Gastroesophageal sphincter (tissue), 4 donors: Measurements from ENCODE around the genes HAX1 and CKS1B.

GRCh38 chr1:153848276-153848784, 73.1 kb downstream of the SLC27A3 start:
- PRO-cap = no peak
- RAMPAGE, long total RNA, 4 experiments = start-site peak on the minus strand in 1 of 4 experiments, at chr1:153848575-153848741 at its widest, 7 reads per replicate

- PRO-cap = no peak
- RAMPAGE, long total RNA, 4 experiments = no peak in any of the 4 experiments
Observed at GRCh38 chr1:153941148-153941641, 5.3 kb downstream of the DENND4B start.

DNA sequence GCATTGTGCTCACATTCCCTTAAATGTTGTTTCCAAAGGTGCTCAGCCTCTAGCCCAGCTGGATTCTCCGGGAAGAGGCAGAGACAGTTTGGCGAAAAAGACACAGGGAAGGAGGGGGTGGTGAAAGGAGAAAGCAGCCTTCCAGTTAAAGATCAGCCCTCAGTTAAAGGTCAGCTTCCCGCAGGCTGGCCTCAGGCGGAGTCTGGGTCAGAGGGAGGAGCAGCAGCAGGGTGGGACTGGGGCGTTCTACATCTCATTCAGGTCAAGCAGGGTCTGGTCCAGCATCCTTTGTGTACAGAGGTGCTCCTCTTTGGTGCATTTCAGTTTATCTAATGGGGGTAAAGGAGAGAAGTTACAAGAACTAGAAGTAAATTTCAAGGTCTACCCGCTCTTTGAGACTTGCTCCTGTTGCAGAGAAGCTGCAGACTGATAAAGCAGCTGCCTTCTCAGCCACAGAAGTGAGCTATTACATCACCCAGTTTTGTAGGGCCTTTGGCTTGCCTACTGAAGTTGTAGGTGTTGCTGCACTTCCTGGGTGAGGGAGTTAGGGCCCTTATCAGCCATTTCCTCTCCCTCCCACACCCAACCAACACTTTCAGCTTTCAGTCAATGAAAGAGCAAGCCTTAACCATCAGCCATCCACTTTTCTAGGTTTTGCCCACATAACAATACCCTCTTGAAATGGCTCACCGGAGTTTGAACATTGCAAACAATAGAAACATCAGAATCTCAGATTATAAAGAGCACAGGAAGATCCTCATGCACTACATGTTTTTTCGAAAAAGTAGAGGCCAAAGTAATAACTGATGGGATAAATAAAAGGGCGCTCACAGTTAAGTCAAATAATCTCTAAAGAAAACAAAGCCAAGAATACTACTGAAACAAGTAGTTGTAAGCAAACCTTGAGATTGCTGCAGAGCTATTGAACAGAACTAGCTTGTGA, 34.2 kb downstream of the TPM3 start:
- PRO-cap = no peak
- RAMPAGE, long total RNA, 4 experiments = no peak in any of the 4 experiments

DNA sequence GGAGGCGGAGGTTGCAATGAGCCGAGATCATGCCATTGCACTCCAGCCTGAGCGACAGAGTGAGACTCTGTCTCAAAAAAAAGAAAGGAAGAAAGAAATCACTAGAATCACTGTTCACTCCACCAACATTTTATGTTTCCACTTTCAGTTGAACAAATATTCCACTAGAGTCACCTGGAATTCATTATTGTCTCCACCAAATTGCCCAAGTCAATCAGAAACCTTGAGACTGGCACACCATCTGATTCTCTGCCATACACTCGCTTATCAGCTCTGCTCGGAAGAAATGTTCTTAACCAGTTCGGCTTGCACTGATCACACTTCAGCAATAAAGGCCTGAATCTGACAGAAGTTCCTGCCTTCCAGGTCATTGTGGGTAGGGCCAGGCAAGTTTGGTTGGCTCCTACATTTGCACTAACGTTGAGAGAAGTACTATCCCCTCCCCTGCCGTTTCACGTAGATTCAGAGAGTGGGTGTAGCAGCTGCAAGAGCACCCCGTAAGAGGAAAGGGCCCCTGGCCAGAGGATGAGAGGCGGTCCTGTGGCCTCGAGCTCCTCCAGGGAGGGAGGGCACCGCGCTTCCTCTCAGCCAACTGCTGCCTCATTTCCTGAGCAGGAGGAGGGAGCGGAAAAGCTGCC, 9.9 kb downstream of the TPM3 start:
- PRO-cap = bidirectional peak, plus-strand start at position 610 of the sequence, minus-strand start at position 475 of the sequence
- RAMPAGE, long total RNA, 4 experiments = no peak in any of the 4 experiments

DNA sequence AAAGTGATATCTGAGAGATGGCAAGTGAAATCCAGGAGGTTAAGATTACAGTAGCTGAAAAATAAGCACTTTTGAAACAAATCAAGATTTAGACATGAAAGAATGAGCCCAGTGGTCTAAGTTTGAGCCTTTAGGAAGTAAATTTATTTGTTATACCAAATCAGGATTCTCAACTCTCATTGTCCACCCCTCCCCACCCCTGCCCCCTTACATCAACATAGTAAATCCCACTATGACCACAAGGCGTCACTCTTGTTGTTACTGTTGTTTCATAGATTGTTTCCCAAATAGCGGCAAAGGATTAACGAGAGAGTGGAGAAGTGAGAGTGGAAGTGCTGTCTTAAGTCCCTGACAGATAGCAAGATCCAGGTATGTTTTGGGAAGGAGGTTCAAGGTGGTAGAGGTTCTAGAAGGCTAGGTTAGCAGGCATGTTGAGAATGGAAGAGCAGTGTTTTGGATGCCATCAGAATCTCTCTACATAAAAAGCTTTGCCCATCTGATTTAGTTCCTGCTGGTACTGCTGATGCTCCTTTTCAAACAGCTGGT, 7.1 kb downstream of the CFAP141 start:
- PRO-cap = no peak
- RAMPAGE, long total RNA, 4 experiments = no peak in any of the 4 experiments

DNA sequence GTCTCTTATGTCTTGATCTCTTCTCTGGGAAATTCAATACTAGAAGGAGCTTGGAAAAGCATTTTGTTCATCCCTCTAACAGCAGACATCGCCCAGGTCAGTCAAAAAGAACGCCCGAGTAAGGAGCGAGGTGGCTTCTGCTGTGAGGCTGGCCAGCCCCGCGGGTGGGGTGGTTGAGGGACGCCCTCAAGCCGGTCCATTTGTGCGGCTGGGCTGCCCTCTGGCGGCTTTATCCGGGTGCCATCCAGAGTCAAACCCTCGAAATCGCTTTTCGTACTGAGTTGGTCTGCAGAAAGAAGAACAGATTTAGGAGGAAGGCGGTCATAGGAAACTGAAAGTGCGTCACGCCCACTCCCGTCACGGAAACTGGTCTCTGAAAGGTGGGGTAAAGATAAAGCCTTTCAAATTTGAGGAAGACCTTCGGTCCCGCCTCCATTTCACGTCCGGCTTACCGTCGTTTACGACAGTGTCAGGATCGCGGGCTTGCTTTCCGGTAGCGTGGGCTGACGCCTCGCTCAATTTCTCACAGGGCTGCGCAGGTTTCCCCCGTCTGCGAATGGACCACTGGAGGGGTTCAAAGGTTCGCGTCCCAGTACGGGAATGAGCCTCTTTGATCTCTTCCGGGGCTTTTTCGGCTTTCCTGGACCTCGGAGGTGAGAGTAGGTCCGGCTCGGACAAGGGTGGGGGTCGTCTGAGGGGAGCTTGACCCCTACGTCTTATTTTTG, at the start of gene HAX1:
HAX1 (plus strand) TSS at position 506 of the 725 bp plus-strand sequence.
- PRO-cap = bidirectional peak, plus-strand start at position 506 of the sequence, minus-strand start at position 295 of the sequence
- RAMPAGE, long total RNA, 4 experiments = start-site peak on the plus strand in 4 of 4 experiments, centred at positions 509 to 515 of the sequence, 284 to 970 reads per replicate

DNA sequence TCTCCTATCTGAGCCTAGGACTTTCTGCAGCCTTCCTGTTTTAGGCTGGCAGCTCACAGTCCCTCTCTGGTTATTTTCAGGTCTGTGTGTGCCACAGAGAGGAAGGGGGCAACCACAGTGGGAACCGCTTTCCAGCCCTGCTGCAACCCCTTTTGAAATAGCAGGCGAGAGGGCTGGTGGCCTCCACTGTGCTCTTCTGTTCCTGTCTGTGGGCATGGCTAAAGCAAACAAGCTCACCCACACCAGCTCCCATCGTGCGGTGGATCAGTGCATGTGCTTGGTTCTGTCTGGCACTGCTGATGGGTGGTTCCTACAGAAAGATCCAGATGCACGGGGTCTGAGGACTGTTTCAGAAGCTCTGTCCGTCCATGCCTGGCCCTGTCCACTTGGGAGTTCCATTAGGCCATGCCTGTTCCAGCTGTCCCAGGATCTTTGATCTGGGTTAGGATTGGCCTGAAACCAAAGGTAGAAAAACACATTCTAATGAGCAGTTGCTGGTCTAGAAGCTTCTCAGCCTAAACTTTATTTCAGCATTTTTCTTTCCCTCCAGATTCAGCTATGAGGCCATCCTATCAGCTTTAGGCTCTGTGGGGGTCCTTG, 1.5 kb upstream of the IL6R start:
- PRO-cap = no peak
- RAMPAGE, long total RNA, 4 experiments = no peak in any of the 4 experiments

DNA sequence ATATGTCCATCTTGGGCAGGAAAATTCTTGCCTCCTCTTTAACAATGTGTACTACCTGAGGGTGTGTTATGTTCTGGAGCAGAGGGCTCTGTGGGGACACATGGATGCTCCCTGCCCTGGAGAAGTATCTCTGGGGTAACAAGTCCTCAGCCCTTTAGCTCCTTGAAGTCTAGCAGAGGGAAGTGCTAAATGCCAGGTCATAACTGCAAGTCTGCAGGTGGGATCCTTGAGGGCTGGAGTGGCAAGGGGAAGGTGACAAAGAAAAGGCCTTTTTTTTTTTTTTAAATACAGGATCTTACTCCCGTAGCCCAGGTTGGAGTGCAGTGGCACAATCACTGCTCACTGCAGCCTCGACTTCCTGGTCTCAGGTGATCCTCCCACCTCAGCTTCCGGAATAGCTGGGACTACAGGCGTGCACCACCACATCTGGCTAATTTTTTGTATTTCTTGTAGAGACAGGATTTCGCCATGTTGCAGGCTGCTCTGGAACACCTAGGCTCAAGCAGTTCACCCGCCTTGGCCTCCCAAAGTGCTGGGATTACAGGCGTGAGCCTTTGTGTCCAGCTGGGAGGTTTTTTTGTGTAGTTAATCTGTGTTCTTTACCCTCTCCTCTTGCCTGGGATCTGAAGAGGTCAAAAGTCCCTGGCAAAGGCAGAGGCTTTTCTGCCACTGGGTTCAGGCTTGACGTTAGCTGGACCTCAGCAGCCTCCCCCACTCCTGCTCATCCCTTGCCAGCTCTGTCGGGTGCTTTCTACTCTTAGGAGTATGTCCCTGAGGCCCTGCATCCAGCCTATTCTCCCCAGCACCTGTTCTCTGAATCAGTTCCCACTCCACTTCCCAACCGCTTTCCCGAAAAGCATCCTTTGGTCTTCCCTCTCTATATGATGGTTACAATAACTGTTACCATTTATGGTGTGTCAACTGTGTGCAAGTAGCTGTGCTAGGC, 5.1 kb downstream of the IL6R start:
- PRO-cap = no peak
- RAMPAGE, long total RNA, 4 experiments = no peak in any of the 4 experiments

GRCh38 chr1:154414223-154415163, 9.3 kb downstream of the IL6R start:
- PRO-cap = no peak
- RAMPAGE, long total RNA, 4 experiments = no peak in any of the 4 experiments

DNA sequence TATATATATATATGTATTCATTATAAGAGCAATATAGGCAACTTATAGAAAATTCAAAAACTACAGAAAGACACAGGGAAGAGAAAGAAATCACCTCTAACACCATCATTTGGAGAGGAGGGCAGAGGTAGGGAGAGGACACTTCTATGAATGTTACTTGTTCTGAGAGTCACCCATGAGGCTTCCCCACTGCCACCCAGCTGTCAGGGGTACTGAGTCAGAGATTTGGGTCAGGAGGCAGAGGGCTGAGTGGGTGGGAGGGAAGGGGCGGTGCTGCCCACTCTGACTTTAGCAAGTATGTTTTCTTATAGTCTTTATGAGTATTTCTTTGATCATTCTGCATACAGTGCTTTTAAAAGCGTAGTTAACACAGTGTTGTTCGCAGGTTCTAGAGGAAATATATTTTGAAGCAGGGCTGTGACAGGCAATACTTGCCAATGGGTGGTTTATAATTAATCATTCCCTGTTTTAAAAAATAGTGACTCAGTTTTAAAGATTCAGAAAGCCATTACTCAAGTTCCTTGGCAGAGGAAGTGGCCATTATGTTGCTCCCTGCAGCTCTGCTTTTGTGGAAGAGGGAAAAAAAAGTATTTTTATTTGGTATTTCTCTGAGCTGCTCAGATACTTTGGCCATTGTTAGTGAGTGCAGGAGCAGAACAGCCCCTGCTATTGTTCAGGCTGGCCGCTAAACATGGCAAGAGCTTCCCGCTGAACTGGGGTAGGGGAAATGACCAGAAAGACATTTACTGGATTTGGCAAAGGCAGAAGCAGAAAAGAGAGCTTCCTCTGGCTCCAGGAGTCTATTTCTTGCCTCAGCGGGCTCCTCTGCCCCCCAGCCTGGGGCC, 18.4 kb downstream of the IL6R start:
- PRO-cap = bidirectional peak, plus-strand start at position 633 of the sequence, minus-strand start at position 568 of the sequence
- RAMPAGE, long total RNA, 4 experiments = no peak in any of the 4 experiments

- PRO-cap = unidirectional peak, plus-strand start at chr1:154427869; bidirectional peak, plus-strand start at chr1:154427907, minus-strand start at chr1:154427974
- RAMPAGE, long total RNA, 4 experiments = no peak in any of the 4 experiments
Observed at GRCh38 chr1:154427316-154428271, 22.5 kb downstream of the IL6R start.

GRCh38 chr1:154434276-154435439, 29.5 kb downstream of the IL6R start:
- PRO-cap = bidirectional peak, plus-strand start at chr1:154434677, minus-strand start at chr1:154434482; bidirectional peak, plus-strand start at chr1:154434977, minus-strand start at chr1:154434843
- RAMPAGE, long total RNA, 4 experiments = no peak in any of the 4 experiments

DNA sequence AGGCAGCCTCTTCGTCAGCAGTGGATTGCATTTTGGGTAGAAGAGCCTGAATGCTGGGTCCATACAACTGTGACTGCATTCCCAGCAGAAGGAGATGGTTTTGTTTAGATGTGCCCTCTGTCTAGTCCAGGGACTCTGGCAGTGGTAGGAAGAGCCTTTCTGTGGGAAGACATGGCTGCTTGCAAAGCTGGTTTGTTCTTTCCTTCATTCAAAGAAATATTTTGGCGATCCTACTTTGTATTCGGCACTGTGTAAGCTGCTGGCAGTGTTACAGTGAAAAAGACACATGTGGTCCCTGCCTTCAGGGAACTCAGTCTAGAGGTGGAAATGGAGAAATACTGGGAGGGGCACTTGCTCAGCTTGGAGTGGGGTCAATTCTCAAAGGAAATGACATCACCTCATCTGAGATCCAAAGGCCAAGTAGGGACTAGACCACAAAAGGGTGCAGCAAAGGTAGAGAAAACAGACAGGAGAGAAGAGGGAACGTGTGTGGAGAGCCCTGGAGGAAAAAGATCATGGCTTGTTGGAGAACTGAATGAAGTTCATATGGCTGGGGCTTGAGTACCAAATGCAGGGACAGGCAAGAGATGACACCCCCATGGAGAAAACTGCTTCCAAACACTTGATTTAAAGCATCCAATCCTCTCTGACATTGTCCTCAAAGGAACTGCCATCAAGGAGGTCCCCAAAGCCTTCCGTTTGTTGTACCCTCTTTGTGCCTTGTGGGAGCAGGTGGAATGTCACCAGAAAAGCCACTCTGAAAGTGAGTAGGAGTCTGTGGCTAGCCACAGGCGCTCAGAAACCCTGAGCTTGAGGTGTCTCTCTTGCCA, 48.4 kb upstream of the TDRD10 start:
- PRO-cap = no peak
- RAMPAGE, long total RNA, 4 experiments = no peak in any of the 4 experiments

- PRO-cap = no peak
- RAMPAGE, long total RNA, 4 experiments = no peak in any of the 4 experiments
Observed at GRCh38 chr1:154559168-154560032, 938 bp upstream of the UBE2Q1 start.

- PRO-cap = no peak
- RAMPAGE, long total RNA, 4 experiments = no peak in any of the 4 experiments
Observed at GRCh38 chr1:154860202-154861007, 9.7 kb downstream of the KCNN3 start.

GRCh38 chr1:154974597-154975382, at the start of gene CKS1B:
CKS1B (plus strand) TSS chr1:154974681.
- PRO-cap = bidirectional peak, plus-strand start at chr1:154974681, minus-strand start at chr1:154974372; bidirectional peak, plus-strand start at chr1:154975017, minus-strand start at chr1:154974927; bidirectional peak, plus-strand start at chr1:154975283, minus-strand start at chr1:154975215
- RAMPAGE, long total RNA, 4 experiments = start-site peak on the plus strand in 4 of 4 experiments, at chr1:154974675-154974712 at its widest, 45 to 1,089 reads per replicate

DNA sequence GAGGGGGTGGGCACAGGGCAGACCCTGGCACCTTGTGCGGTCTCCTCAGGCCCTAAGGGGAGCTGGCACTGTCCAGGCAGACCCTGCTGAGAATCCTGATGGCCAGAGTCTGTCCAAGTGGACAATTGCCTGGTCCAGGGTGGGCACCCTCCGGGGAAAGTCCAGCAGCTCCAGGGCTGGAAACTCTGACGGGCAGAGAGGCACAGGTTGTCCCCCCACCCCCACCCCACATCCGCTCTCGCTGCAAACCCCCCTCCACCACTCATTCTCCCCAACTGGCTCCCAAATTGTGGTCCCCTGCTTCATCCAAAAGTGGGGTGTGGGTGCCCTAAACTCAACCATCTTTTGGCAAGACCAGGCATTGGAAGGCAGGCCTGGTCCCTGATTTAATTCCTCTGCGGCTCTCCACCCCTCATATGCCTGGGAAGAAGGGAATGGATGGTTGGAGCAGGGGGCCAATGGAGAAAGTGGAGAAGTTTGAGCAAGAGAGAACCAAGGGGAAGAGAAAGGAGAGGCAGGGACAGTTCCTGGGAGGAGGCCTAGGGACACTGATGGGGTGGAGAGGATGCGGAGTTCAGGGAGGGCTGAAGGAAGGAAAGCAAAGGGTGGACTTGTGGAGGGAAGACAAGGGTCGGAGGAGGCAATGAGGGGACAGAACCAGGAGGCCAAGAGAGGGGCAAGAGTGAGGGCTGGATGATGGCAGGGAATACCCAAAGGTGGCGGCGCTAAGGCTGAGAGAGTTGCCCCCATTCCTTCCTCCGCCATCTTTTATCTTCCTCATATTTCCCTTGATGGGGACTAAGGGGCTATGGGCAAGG, 7.0 kb downstream of the ZBTB7B start:
- PRO-cap = no peak
- RAMPAGE, long total RNA, 4 experiments = no peak in any of the 4 experiments

DNA sequence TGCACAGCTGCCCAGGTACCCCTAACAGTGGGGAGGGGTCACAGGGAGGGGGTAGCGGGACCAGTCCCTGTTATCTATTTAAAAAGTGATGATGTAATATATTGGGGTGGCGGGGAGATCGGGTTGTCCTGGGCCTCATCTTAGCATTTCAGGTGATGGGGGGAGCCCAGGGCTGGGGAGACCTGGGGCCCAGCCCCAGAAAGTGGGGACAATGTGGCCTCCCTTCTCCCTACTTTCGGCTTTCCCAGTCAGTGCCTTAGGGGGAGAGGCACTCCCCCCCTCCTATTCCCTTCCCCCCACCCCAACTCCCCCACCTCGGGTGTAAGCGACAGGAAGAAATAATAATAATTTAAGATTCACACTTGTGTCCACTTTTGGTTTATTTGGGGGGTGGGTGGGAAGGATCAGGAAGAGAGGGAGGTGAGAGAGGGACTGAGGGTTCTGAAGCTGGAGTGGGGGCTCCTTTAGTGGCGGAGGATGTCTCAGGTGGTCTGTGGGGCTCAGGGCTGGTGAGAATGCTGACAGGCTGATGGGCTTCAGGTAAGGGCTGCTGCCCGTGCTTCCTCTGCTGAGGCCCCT, 15.3 kb downstream of the DCST2 start:
- PRO-cap = no peak
- RAMPAGE, long total RNA, 4 experiments = no peak in any of the 4 experiments

DNA sequence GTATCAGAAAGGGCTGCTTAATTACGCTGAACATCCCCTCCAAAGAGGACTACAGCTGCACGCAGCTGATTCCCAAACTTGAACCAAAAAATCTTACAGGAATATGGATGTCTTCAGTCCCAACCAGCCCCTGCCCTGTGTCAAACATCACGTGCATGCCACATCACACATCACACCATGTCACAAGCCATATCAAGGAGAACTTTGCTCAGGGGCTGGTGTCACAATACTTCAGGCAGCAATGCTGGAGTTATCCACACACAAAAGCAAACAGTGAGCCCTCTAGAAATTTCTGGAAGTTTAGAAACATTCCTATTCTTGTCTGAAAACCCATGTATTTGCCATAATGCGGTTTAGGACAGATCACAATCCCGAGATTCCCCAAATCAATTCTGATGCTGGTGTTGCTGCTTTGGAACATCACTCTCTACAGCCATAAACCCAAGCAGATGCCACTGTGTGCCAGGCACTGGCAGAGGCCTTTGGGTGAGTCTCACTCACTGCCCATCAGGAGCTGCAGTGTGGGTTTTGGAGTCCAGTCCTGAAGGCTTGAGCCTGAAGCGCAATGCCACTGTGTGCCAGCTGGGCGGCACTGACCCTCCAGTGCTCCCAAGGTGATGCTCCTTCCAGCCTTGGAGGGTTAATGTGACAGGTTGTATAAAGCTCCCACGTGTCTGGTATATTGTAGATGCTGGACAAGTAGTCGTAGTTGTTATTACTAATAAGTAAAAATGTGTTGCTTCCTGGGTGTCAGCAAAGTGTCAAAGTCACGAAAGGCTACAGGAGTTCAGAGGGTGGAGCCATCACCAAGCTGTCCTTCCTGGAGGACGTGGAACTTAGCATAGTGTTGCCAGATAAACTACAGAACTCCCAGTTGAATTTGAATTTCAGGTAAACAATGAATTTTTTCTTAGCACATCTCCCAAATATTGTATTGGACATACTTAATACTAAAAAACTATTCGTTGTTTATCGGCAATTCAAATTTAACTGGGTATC, 20.1 kb upstream of the EFNA1 start:
- PRO-cap = no peak
- RAMPAGE, long total RNA, 4 experiments = no peak in any of the 4 experiments

GRCh38 chr1:155127175-155127836, 370 bp upstream of the EFNA1 start:
- PRO-cap = bidirectional peak, plus-strand start at chr1:155127426, minus-strand start at chr1:155127265; bidirectional peak, plus-strand start at chr1:155127876, minus-strand start at chr1:155127741
- RAMPAGE, long total RNA, 4 experiments = no peak in any of the 4 experiments